Ishikawa (cell line): ENCODE results near the genes PRORP and GEMIN2.

DNA sequence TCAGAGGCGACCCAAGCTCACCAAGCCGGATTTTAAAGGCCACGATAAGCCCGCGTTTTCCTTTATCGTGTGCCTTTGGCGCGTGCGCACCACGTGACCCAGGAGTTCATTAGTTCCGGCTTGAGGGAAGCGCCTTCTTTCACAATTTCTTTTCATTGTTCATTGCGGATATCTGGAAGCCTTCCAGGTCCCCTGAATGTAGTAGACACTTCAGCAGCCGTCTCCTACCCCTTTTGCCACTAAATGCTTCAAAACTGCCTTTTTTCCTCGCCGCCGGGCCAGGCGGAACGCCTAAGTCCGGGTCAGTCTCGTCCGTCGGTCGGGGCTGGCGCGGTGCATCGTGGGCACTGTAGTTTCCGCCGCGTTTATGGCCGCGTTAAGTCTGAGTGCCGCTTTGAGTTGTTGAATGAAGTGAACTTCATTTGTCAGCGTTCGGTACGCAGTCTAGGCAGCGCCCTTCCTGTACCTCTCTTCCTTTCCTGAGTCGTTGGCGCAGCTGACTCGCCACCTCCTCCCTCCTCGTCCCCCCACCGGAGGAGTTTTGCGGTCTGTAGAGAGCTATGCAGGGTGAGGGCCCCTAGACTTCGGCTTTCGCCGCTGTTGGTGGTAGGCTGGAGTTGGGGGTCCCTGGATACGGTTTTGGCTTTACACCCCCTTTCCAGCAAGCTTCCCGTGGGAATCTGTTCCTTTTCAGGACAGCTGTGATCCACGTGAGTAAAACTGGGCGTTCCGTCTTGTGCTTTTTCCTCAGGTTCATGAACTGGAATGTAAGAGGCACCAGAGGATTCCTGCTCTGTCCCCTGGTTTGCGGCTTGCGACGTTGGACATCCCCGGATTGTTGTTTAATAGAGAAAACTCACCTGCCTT is at the start of gene PRORP:
TSS of gene PRORP (plus strand) at position 352 of the 867 bp plus-strand sequence.
- RRBS = 2% methylated on average over 7 of the region's 55 CpGs

DNA sequence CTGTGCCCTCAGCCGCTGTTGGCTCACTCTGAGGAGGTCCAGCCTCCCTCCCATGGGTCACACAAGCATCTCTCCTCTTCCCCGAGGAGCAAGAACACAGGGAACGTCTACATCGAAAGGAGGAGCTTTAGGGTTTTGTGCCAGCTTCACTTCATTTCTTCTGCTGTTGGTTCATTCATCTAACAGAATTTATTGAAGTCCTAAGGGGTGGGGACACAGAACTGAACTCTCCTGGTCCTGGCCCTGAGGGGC is 39.4 kb downstream of the NFKBIA start:
- RRBS = no CpG with 5 or more reads among the region's 4 CpGs

GRCh38 chr14:35405136-35405531 is 585 bp upstream of the NFKBIA start:
- RRBS = 17% methylated on average over 7 of the region's 13 CpGs

- RRBS = no CpG with 5 or more reads among the region's 11 CpGs
Observed at GRCh38 chr14:35405532-35406137, 1.1 kb upstream of the NFKBIA start.

GRCh38 chr14:35601666-35602073 is 67.7 kb downstream of the INSM2 start:
- RRBS = no CpG with 5 or more reads among the region's 2 CpGs

DNA sequence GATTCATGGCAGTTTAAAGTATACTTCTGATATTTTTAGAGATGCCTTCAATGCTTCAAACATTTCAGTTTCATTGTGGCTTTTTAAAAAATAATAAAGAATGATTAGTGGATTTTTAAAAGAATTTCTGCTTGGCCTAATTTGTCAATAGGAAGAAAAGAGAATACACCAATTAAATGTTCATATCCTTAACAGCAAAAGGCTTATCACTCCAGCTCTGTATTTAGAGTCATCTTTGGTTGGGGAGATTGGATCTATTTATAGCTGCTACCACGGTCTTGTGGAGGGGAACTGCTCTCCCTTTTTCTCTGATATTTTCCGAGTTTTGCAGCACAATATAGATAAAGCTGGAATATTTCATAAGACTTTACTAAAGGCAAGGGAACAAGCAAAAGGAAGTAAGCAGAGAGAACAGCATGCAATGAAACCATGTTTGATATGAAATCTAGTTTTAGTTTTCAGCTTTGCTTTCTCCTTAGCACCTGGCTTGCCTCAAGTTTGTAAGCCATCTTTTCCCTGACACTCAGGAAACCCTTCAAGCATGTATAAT is 35.1 kb downstream of the BRMS1L start:
- RRBS = no CpG with 5 or more reads among the region's 2 CpGs

DNA sequence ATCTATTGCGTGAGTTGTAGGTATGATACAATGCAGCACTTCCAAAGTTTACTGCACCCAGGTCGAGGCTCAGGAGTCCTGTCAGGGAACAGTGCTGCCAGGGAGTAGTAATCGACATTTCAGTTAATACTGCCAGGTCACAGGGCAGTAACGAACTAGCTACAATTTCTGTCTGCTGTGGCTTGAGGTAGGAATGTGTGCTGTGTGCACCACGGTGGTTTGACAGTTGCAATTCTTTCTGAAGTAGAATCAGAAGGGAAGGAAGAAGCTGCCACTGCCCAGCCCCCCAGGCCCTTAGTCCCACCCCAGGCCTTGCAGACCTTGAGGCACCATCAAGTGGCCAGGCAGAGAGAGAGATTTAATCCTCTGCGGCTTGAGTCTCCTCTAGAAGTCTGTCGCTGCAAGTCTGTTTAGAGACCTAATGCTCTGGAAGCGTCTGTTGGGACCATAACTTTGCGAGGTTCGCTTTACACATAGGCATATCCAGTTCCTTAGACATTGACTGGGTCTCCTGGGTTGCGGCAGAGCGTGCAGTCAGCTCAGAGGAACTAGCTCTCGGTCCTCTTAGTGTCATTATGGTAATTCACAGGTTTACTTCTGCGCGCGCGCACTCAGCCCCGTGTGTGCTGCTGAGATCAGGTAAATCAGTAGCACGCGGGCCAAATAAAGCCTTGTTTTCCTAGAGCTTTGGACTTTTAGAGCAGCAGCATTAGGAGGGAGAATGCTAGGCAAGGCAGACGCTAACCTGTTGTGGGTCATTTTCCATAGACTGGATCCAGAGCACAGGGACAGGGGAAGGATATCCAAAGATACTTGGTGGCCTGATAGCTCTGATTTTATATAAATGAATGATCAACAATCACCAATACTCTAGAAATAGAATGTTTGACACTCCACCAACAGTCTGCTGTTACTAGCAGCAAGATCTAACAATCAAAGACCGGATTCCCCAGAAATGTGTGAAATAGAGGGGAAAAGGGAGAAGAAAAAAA is 9.7 kb downstream of the NKX2-1 start:
- RRBS = no CpG with 5 or more reads among the region's 22 CpGs

DNA sequence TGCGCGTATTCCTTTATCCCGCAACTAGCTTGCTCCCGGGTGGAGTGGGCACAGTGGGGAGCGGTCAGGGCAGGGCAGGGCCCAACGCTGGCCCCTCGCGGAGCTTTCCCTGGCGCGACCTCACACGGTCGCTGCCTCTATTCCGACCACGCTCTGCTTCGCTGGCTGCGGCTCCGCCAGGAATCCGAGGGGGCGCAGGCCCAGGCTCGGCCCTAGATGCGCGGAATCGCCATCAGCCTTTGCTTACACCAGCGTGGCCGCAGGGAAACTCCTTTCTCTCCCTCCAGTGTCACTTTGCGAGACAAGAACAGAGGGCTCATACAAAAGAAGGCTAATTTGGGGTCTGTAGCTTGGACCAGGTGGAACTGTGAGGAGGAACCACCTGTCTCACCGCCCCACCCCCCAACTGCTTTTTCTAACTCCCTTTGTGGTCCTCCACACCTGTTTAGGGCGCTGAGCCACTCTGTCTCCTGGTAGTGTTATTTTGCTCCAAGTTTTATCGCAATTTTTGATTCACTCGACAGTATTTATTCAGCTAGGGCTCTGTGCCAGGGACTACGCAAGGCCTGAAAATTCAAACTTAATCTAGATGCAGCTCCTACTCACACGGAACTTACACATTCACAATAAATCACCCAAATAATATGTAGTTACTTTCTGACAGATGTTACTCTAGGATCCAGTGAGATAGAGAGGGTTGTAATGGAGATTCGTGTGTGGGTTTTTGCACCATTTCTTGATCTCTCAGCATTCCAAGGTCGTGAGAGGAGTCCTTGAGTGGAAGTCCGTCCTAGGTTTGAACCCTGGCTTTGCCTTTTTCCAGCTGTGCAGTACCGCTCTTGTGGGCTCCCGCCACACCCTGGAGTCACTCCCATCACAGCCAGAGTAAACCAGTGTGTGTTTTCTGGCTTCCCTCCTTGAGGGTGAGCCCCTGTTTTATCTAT is 3.3 kb upstream of the NKX2-1 start:
- RRBS = 97% methylated on average over 4 of the region's 37 CpGs

DNA sequence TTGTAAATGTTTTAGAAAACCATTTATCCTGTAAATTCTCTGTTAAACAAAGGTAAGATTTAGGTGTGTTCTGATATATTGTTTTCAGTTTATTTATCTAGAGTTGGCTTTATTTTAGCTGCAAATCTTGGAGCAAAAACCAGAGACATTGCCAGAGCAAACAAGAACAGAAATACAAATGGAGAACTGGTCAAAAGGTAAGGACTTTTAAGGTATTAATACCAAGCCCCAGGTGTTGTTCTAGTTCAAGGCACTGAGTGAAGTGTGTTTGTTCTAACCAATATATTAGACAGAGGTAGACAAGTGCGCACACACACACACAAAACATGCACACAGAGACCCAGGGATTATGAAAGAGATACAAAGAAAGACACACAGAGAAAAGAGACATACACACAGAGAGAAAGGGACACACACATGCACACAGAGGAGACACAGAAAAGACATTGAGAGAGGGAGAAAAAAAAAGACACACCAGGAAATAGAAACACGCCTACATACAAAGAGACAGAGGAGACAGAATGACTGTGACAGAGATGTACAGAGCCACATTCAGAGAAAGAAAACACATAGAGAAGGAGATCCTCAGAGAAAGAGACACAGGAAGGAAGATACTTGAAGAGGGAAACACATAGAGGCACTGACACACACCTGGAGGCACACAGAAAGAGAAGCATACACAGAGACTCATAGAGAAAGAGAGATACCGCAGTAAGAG is 50.1 kb downstream of the MIPOL1 start:
- RRBS = no CpG with 5 or more reads among the region's 3 CpGs

DNA sequence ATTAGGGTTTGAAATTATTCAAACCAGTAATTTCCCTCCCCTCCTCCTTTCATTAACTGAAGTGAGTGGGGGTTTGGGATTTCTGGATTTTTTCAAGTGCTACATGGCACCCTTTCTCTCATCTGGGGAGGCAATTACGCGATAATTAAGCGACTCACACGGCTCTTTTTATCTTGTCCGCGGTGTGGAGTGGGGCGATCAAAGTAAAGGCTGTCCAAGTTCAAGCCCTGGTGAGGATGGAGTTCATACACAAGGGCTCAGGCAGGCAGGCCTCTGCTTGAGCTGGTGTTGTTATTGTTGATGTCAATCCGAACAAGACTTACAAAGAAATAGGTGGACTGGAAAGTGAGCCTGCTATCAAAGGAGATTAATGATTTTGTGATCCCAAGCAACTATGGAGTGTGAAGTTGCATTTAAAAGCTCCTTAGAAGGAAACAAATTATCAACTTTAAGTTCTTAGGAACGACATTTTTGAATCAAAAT is 6.1 kb downstream of the FOXA1 start:
- RRBS = no CpG with 5 or more reads among the region's 9 CpGs

- RRBS = 1% methylated on average over 21 of the region's 49 CpGs
Observed at GRCh38 chr14:37593802-37594834, 931 bp downstream of the FOXA1 start.

- RRBS = 96% methylated on average over 14 of the region's 62 CpGs
Observed at GRCh38 chr14:37598162-37599100, 3.0 kb downstream of the TTC6 start.

- RRBS = no CpG with 5 or more reads among the region's 5 CpGs
Observed at GRCh38 chr14:38078297-38078937, 129.3 kb upstream of the SSTR1 start.

DNA sequence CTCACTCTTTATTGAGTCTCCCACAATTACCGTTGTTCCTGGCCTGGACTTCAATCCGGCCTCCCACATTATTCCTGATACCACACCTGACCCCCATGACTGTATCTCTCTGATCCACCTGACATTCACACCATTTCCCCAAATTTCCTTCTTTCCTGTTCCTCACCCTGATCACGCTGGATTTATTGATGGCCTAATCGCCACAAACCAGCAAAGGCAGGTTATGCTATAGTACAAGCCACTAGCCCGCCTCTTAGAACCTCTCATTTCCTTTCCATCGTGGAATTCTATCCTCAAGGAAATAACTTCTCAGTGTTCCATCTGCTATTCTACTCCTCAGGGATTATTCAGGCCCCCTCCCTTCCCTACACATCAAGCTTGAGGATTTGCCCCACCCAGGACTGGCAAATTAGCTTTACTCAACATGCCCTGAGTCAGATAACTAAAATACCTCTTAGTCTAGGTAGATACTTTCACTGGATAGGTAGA is 13.1 kb upstream of the SSTR1 start:
- RRBS = no CpG with 5 or more reads among the region's 6 CpGs

DNA sequence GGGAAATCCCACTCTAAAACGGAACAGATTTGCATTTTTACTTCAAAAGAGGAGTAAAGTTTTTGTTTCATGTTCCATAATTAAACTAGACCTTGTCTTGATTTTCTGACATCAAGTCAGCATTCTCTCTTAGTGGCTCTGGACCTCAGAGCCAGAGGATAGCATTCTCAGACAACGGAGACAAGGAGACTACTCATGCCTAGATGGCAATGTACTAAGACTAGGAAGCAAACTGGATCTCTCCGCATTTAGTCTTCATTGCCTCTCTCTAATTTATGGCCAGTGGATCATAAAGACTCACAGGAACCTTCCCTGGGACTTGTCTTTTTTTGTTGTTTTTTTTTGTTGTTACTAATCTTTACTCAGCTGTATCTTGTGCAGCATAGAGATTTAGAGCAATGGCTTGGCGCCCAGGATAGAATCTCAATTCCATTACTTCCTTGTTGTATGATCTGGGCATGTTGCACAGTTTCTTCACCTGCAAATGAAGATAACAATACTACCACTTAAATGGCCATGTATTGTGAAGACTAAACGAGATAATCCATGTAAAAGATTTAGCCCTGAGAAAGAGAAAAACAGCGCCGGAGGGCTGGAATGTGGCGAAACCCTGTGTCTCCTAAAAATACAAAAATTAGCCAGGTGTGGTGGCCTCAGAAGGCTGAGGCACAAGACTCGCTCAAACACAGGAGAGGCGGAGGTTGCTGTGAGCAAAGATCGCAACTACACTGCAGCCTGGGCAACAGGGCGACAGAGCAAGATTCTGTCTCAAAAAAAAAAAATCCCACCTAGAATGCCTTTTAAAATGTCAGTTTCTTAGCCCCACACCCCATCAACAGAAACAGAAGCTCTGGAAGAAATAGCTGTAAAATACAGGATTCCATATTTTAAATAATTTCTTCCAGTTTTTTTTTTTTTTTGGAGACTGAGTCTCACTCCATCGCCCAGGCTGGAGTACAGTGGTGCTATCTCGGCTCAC is 3.9 kb upstream of the GEMIN2 start:
- RRBS = no CpG with 5 or more reads among the region's 14 CpGs

DNA sequence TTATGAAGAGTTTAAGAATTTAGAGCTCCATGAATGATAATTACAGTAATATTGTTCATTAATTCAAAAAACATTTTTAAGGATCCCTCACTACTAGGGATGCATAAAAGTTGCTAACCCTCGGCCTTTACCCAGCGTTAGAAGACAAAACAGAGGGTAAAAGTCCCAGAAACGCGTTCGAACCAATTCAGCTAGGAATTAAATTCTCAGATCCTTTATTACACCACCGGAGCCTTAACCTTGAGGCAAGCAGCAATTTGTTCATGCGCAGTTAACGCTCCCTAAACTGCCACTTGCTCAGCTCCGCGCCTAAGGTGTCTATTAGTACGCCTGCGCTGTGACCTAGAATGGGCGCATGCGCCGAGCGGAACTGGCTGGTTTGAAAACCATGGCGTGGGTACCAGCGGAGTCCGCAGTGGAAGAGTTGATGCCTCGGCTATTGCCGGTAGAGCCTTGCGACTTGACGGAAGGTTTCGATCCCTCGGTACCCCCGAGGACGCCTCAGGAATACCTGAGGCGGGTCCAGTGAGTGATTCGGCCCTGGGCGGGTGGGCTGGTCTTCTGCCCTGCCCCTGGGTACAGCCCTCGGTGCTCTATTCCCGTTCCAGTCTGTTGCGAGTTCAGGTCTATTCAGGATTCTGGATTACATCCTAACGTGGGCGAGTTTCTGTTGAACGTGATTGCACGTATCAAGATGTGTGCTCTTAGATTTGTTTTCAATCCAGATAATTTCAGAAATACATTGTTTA is at the start of gene GEMIN2:
TSS of gene GEMIN2 (plus strand) at position 373 of the 749 bp plus-strand sequence.
- RRBS = no CpG with 5 or more reads among the region's 37 CpGs

GRCh38 chr14:39180408-39180945 is 5.4 kb downstream of the PNN start:
- RRBS = no CpG with 5 or more reads among the region's 8 CpGs

- RRBS = no CpG with 5 or more reads among the region's 3 CpGs
Observed at GRCh38 chr14:39275480-39276315, 42.0 kb downstream of the MIA2 start.

DNA sequence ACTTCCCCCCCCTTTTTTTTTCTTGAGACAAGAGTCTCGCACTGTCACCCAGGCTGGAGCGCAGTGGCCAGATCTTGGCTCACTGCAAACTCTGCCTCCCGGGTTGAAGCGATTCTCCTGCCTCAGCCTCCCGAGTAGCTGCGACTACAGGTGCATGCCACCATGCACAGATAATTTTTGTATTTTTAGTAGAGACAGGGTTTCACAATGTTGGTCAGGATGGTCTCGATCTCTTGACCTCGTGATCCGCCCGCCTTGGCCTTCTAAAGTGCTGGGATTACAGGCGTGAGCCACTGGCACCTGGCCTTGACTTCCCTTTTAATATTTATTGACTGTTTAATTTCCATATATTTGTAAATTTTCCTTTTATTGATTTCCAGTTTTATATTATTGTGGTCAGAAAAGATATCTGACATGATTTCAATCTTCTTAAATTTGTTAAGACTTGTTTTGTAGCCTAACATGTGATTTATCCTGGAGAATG is 20.7 kb downstream of the FBXO33 start:
- RRBS = no CpG with 5 or more reads among the region's 11 CpGs